Hepatocyte (in vitro differentiated cells and primary cell): Measurements from ENCODE around the genes ANKRA2, CERT1 and ANKDD1B.

DNA sequence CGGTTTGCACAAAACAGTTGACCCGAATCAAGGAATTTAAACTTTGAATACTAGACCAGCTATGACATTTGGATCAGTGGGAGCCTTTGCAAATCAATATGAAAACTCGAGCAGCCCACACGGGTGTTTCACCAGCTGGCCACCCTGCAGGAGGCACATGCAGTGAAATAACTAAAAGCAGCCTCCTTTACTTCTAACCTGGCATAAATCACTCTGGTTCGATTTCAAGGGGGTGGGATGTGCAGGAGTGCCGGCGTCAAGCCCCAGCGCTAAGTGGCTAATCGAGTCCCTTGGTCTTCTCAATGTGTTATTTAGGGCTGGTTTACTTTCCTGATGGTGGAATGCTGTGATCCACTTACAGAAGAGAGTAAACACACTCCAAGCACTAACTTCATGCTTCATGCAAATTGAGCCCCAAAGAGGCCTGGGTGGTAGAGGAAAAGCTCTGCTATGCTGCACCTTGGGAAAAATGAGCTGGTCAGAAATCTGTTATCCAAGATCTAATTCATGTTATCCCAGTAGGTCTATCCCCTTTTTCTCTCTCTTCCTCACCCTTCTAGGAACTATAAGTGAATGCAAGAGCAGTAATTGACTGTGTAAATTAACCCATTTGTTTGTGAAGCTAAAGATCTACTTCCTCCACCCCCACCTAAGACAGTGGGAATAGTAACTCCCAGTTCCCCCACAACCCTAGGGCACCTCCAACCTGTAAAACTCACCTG is 109.5 kb downstream of the TMEM174 start:
- RAMPAGE, long total RNA, result no peak
- RRBS, result no CpG with 5 or more reads among the region's 9 CpGs

- RAMPAGE, long total RNA, result no peak
- RRBS, result no CpG with 5 or more reads among the region's 2 CpGs
These were observed 6.9 kb downstream of the BTF3 start for GRCh38 chr5:73505209-73505570.

- RAMPAGE, long total RNA, result no peak
- RRBS, result no CpG with 5 or more reads among the region's 26 CpGs
These were observed 10.3 kb downstream of the BTF3 start for GRCh38 chr5:73508491-73508923.

DNA sequence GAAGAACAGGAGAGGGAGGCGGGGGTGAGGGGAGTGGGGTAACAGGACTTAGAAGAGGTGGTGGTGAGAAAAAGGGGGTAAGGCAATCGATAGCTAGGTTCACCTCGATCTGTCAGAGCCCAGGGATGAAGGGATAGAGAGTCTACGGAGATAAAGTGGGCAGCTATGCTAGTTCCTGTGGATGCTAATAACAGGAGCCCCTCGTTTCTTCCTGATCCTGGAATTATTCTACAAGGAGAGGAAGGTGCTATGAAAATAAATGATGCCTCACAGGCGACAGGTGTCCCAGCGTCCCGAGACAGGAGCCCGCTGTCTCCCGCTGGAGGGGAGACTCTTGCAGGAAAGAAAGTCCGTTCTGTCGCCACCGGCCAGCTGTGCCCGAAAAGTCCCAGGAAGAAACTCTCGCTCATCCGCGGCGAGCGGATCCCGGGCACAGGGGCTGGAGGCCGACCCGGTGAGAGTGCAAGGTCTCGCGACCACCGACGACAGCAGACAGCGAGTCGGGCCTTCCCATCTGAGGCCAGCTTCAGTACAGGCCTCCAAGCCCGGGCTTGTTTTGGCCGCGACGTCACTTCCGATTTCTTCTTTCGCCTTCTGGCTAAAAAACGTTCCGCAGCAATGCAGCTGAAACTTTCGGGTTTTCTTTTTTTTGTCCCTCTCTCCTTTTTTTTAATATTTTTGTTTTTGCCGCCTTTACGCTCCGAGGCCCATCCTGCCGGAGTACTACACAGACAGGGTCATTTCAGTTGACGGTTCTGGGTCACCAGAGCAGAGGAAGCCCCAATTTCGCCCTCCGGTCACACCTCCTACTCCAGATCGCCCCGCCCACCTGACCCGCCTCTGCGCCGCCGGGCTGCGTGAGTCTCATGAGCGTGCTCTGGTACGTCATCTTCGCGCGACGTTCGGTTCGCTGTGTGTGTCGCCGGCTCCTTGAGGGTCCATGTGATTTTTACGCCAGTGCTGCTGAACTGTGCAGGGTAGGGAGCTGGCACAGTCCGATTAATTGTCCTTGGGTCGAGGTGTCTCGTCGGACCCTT is at the start of gene ANKRA2:
ANKRA2 (minus strand) TSS at position 779 of the 1,037 bp plus-strand sequence.
- RAMPAGE, long total RNA, result start-site peak on the plus strand centred at position 897 of the sequence, 34 bp wide, 26 and 24 reads in 2 replicates
- RRBS, result under 1% methylated on average over 35 of the region's 66 CpGs

- RAMPAGE, long total RNA, result no peak
- RRBS, result no CpG with 5 or more reads among the region's 1 CpG
These were observed 221.2 kb downstream of the ARHGEF28 start for GRCh38 chr5:73847267-73847577.

- RAMPAGE, long total RNA, result no peak
- RRBS, result no CpG with 5 or more reads among the region's 6 CpGs
These were observed 232.0 kb downstream of the ARHGEF28 start for GRCh38 chr5:73857782-73858684.

DNA sequence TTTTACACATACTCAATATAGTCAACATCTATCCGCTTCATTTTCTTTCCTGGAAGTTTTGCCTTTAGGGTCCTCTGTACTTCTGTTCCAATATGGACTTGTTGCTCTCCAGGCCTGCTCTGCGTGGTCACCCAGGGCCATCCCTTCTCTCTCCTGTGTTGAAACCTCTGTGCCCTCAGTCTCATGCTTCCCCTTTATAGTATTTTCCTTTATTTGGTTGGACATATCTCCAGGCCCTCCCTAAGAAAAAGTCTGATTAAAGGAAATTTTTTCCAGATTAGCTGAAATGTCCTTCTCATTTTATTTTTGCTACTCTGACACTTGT is 304.7 kb downstream of the ARHGEF28 start:
- RAMPAGE, long total RNA, result no peak
- RRBS, result no CpG with 5 or more reads among the region's 2 CpGs

- RAMPAGE, long total RNA, result no peak
- RRBS, result no CpG with 5 or more reads among the region's 1 CpG
These were observed 305.0 kb downstream of the ARHGEF28 start for GRCh38 chr5:73931105-73931269.

DNA sequence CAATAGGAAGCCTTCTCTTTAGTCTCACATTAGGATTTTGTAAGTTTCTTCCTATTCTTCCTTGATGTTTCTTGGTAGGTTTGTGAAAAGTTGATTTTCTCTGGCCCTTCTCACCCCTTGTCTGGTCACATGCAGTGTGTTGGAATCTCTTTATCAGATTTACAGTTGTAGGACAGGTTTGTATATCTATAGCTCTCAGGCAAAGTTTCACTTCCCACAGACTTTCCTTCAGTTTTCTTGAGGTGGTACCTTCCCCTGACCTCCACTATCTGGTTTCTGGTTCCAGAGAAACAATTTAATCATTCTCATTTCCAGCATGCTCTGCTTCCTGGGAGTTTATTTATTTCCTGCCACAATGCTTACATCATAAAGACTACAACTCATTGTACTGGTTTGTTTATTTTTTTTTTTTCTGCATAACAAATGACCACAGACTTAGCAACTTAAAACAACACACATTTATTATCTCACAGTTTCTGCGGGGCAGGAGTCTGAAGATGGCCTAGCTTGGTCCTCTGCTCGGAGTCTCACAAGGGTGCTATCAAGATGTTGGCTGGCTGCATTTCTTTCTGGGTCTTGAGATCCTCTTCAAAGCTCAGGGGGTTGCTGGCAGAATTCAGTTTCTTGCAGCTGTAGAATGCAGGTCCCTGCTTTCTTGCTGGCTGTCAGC is 247.8 kb downstream of the ENC1 start:
- RAMPAGE, long total RNA, result no peak
- RRBS, result no CpG with 5 or more reads among the region's 2 CpGs

- RAMPAGE, long total RNA, result no peak
- RRBS, result no CpG with 5 or more reads among the region's 1 CpG
These were observed 221.9 kb downstream of the ENC1 start for GRCh38 chr5:74418676-74418951.

- RAMPAGE, long total RNA, result no peak
- RRBS, result no CpG with 5 or more reads among the region's 6 CpGs
These were observed 10.7 kb downstream of the ENC1 start for GRCh38 chr5:74629669-74630325.

DNA sequence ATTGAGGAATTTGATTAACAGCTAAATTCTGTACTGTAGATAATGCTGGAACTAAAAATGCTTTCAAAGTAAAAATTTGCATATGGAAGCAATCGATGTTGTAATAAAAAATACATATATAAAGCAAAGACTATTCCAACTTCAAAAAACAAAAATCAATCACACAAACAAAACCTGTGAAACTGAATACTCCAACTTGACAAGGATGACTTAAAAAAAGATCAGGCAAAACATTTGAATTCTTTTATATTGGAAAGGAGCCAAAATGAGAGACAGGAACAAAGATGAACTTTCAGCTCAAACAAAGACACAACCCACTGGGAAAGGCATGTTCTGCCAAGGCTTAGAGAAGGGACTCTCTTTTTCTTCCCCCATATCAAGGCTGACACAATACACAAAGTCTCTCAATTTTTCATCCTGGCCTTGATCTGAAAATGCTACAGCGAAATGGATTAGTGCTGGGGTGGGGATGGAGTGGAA is 11.4 kb upstream of the FAM169A start:
- RAMPAGE, long total RNA, result no peak
- RRBS, result no CpG with 5 or more reads among the region's 2 CpGs

- RAMPAGE, long total RNA, result no peak
- RRBS, result no CpG with 5 or more reads among the region's 4 CpGs
These were observed 7.5 kb upstream of the GCNT4 start for GRCh38 chr5:75059702-75060427.

GRCh38 chr5:75334226-75334661 is 2.8 kb upstream of the HMGCR start:
- RAMPAGE, long total RNA, result no peak
- RRBS, result no CpG with 5 or more reads among the region's 6 CpGs

DNA sequence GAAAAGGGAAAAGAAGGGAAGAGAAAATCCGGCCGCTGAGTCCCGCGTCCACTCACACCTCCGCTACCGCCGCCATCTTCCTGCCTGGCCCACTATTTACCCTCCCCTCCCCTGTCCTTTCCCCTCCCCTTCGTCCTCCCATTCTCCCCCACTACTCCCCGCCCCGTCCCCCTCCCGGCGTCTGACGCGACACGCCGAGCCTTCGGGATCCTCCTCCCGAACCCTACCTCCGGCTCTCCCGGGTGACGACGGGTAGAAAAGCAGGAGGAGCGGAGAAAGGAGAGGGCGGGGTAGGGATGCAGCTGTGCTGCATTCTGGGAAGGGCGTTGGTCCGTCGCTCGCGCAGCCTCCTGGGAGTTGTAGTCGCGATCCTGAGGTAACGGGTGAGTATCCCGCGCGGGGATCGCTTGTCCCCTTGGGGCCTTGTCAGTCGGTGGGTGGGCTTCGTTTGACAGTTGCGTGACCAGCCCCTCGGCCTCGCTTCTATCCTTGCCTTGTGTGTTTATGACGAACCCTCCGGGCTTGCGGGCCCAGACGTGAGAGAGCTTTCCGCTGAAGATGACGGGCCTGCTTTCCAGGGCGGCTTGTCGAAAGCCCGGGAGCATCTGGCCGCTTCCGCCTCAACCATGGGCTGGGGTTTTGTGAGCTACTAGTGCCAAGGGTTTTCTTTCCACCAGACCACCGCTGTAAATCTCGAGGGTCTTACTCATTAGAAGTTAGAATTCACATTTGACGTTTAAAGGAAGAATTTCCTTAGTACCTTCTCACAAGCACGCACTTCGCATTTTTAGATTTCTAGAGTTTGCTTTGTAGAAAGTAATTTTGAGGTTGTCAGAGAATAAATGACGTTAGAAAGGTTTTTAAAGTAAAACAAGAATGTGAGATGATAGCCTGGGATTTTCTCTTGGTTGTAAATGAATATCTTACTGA is at the start of gene CERT1:
CERT1 (minus strand) TSS at position 98 of the 930 bp plus-strand sequence.
- RAMPAGE, long total RNA, result no peak
- RRBS, result under 1% methylated on average over 17 of the region's 58 CpGs

- RAMPAGE, long total RNA, result no peak
- RRBS, result 2% methylated on average over 14 of the region's 51 CpGs
These were observed at the start of gene ANKDD1B for GRCh38 chr5:75611262-75612058. ANKDD1B (plus strand) TSS chr5:75611453.

GRCh38 chr5:76220780-76221250 is 137.6 kb downstream of the SV2C start:
- RAMPAGE, long total RNA, result no peak
- RRBS, result no CpG with 5 or more reads among the region's 2 CpGs

DNA sequence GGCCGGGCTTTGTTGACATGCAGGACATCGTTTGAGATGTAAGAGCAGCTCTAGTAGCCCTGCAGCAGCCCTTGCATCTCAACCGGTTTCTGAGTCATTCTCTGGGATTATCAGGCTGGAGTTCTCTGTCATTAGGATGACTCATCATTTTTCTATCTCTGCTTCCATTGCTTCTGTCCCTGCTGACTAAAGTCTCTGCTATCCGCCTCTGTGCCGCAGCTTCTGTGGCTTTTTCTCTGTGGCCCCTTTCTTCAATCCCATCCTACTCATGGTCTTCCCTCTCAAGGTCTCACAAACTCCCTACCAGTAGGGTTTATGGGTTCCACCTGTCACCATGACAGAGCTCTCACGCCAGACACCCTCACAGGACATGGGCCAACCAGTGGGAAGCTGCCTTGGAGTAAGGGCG is 30.4 kb upstream of the IQGAP2 start:
- RAMPAGE, long total RNA, result no peak
- RRBS, result 53% methylated on average over 3 of the region's 7 CpGs

DNA sequence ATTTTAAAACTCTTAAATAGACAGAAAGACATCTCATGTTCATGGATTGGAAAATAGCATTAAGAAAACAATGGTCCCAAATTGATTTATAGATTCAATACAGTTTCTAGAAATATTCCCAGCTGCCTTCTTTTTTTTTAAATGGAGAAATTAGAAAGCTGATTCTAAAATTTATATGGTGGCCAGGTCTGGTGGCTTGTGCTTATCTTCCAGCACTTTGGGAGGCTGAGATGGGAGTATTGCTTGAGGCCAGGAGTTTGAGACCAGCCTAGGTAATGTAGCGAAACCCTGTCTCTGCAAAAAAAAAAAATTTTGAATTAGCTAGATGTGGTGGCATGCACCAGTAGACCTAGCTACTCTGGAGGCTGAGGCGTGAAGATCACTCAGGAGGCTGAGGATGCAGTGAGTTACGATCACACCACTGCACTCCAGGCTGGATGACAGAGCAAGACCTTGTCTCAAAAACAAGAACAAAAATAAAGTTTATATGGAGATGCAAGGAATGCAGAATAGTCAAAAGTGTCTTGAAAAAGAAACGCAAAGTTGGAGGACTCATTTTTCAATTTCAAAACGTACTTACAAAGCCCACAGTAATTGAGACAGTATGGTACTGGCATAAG is 62.9 kb downstream of the IQGAP2 start:
- RAMPAGE, long total RNA, result no peak
- RRBS, result no CpG with 5 or more reads among the region's 5 CpGs

DNA sequence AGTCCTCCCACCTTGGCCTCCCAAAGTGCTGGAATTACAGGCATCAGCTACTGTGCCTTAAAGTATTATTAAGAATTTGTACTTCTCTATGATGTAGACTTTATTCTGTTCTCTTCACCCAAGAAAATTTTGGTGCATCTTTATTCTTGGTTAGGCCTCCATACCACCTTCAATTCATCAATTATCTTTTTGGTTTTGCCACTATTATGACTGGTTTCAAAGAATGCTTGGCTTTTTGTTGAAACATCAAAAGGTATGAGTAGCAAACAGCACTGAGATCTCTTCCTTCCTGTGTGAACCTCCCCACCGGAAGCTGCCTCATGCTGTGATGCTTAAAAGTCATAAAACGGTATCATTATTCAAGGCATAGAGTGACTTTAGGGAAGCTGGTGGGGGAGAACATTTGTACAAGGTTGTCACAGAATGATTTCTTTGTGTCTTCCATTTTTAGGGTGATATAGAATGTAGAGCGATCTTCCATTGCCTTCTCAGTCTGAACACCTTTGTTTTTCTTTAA is 70.6 kb downstream of the IQGAP2 start:
- RAMPAGE, long total RNA, result no peak
- RRBS, result no CpG with 5 or more reads among the region's 3 CpGs